ENCODE results near the gene PCID2.

DNA sequence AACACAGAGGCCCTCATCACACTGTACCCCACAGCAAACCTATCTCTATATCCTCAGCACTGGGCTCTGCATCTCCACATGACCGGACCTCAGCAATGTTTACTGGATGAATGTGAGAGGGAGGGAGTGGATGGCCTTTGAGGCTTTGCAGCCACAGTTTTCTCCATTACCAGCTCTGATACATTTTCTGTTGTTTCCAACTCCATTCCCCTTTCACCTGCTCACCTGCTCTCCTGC is 232.6 kb downstream of the TEX29 start:
- RRBS: no CpG with 5 or more reads among the region's 1 CpG

GRCh38 chr13:112740539-112741169 is 50.8 kb downstream of the ATP11A start:
- RRBS: no CpG with 5 or more reads among the region's 18 CpGs

GRCh38 chr13:112815774-112816289 is 126.0 kb downstream of the ATP11A start:
- RRBS: no CpG with 5 or more reads among the region's 17 CpGs

DNA sequence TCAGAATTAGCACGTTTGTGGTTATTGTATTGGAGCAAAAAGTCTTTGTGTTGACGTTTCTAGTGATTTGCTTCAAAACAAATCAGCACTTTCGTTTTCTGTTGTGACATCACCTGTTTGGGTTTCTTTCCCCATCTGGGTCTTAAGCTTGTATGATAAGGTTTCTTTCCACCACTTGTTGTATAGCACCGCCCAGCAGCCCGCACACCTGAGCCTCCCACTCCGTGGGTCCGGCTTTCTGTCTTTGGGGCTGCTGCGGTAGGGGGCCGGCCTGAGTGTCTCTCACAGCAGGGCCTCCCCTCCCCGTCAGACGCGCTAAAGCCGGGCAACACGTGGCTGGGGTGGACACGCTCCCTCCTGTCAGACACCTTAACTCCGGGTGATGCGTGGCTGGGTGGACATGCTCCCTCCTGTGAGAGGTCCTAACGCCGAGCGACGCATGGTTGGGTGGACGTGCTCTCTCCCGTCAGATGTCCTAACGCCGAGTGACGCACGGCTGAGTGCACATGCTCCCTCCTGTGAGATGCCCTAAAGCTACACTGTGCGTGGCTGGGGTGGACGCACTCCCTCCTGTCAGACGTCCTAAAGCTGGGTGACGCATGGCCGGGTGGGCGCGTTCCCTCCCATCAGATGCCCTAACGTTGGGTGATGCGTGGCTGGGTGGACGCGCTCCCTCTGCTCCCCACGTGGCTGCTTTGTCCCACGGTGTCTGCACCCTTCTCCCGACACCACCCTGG is 126.2 kb upstream of the MCF2L start:
- RRBS: 91% methylated on average over 9 of the region's 41 CpGs

DNA sequence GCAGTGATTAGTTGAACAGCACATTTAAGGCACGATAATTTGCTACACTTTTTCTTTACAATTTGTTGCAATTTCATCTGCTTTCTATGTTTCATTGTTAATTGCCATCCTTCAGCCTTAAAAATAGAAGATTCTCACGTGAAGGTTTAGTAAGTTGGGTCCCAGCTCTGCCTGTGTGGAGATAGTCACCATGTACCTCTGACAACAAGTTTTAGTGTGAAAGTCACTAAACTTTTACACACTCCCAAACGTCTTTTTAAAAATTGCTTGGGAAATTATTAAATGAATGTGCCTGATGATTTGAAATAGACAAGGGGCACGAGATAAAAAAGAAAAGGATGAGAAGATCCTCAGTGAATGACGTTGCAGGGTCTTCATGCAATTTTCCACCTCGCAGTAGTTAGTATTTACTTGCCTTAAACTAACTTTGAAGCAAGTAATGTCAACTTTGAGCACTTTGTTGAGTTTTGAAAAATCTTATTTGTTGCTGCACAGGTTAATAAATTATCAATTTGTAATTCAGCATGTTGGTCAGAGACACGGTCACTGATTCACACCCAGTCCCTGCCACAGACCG is 84.7 kb upstream of the MCF2L start:
- RRBS: no CpG with 5 or more reads among the region's 8 CpGs

DNA sequence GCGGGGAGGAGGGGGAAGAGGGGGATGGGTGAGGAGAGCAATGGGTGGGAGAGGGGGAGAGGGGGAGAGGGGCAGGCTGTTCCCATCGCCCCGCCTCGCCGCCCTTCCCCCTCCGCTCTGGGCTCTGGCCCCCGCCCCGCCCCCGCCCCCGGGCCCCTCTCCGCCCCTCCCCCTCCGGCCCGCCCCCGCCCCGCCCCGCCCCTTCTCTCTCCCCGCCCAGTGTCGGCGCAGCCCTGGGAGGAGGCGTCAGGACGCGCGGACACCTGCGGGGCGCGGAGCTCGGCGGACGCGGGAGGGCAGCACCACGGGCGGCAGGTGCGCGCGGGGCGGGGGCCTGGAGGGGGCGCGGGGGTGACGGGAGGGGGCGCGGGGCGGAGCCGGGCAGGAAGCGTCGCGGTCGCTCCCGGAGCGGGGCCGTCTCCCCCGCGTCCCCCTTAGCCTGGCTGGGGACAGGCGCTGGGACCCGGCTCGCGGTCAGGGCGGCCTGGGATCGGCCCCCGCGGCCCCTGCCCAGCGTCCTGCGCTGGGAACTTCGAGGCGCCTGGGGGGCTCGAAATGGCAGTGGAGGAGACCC is 74.8 kb upstream of the MCF2L start:
- RRBS: 3% methylated on average over 7 of the region's 65 CpGs

GRCh38 chr13:113063990-113065117 is 41.2 kb upstream of the F7 start:
- RRBS: no CpG with 5 or more reads among the region's 54 CpGs

- RRBS: no CpG with 5 or more reads among the region's 22 CpGs
These were observed 7.6 kb upstream of the F7 start for GRCh38 chr13:113097921-113098425.

DNA sequence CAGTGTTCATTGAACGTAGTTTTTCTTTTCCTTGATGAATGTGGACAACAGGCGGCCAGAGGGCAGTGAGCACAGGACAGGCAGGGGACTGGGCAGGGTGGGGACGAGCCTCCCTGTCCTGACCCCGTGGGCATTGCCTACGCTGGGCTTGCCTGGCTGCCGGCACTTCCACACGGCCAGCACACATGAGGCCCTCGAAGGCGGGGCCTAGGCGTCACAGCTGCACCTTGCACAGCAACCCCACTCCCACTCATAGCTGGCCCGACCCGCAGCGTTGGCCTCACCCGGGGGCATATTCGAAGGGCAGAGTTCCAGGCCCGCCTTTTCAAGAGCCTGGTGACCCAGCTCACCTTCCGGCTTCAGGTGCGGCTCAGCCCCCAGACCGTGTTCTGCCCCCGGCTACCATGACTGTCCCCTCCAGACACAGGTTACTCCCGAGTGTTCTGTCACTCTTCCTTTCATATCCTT is 16.9 kb upstream of the PROZ start:
- RRBS: 35% methylated on average over 7 of the region's 21 CpGs

- RRBS: 1% methylated on average over 28 of the region's 77 CpGs
These were observed at the start of gene PCID2 for GRCh38 chr13:113208541-113209209. Gene PCID2 (minus strand): TSS chr13:113208669.

DNA sequence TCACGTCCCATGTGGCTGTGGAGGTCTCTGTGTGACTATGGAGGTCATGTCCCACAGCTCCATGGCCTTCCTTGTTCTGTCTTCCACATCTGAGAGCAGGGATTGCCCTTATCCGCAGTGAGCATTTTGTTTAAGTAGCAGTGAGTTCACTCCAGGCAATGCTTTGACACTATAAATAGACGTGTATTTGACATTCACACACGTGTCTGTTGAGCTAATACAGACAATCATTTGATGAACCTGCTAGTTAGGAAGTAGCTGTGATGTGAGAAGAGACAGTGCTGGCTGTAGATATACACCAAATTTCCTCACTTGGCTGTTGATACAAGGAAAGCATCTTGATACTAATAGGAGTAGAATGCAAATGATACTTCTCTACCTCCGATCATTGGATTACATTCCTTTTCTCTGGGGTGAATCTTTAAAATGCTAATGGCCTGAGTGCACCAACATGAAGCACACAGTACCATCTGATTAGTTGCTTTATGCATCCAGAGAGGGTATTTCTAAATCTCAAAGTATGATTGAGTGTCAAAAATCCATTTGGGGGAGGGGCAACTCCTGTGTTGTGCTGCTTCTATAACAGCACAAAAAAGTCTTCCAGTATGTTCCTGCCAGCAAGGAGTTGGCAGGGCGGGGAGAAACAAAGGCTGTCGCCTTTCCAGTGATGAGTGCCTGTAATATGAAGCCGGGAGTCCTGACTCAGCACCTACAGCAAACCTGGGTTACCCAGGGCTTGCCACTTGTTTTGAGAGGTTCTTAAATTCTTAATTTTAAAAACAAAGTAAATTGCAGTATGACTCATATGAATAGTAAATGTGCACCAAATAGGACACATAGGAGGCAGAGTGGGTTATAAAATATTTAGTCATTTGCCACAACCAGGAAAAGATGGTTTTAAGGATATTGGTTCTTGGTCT is 7.0 kb downstream of the CUL4A start:
- RRBS: no CpG with 5 or more reads among the region's 8 CpGs

DNA sequence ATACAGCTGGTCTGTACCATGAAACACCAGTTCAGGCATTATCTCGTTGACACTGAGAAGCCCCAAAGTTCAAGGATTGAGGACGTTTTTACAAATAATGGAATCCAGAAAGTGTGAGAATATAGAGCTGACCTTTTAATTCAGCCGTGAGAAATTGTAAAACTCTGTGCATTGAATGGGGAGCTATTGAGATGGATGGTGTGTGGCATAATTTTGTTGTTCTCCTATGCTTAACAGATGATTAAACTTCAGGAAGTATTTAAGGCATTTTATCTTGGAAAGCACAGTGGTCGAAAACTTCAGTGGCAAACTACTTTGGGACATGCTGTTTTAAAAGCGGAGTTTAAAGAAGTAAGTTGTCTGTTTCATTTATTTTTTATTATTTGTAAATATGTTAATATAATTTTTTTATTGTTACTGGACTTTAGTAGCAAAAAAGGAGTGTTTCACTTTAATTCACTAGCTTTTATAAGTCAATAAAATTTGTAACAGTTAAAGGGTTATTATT is 43.5 kb downstream of the CUL4A start:
- RRBS: no CpG with 5 or more reads among the region's 5 CpGs

GRCh38 chr13:113274117-113274714 is 22.8 kb upstream of the LAMP1 start:
- RRBS: no CpG with 5 or more reads among the region's 6 CpGs

DNA sequence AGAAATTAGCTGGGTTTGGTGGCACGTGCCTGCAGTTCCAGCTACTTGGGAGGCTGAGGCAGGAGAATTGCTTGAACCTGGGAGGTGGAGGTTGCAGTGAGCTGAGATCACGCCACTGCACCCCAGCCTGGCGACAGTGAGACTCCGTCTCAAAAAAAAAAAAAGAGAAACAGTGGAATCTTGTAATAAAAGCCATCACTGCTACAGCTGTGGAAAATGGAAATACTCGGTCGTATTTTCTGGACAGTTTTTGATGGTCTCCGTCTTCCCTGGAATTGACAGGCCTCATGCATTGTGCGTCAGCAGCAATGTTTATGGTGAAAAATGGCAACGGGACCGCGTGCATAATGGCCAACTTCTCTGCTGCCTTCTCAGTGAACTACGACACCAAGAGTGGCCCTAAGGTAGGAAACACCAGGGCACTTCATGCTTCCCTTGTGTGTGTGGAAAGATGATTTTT is 9.2 kb downstream of the LAMP1 start:
- RRBS: no CpG with 5 or more reads among the region's 12 CpGs

GRCh38 chr13:113429669-113429868 is 23.7 kb downstream of the ADPRHL1 start:
- RRBS: no CpG with 5 or more reads among the region's 8 CpGs

GRCh38 chr13:113454016-113454474 is 757 bp upstream of the ADPRHL1 start:
- RRBS: no CpG with 5 or more reads among the region's 14 CpGs

- RRBS: no CpG with 5 or more reads among the region's 12 CpGs
These were observed 17.5 kb downstream of the DCUN1D2 start for GRCh38 chr13:113472956-113473504.

DNA sequence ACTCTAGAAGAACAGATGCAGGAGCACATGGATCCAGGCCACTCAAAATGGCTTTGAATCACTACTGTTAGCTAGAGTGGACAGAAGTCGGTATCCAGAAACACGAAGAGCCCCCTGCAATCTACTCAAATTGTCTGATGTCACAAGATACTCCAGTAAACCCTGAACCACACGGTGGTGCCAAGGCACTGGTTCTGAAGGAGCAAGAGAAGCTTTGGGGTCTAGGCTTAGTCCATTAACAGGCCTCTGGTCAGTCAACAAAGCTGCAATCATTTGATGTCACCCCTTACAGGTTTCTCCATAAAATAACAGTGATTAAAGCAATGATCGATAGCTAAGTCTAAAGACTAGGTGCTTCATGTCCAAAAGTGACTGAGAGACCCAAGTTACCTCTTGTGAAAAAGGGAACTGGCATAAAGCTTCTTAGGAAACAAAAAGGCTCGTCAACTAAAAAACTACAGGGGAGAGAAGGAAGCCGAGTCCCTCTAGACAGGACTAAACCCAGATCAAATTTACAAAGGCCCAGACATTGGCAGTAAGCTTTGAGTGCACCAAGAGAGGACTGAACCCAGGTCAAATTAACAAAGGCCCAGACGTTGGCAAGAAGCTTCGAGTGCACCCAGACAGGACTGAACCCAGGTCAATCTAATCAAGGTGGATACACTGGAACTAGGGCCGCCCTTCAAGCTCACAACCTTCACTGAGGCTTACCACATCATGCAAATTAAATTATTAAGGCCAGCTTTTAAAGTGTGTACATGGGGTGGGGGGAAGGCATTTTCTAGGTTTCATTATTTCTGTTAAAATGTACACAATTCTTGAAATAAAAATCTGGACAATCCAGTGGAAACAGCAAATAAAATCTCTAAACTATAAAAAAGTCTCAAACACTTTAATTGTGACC is 2.2 kb downstream of the DCUN1D2 start:
- RRBS: no CpG with 5 or more reads among the region's 9 CpGs

DNA sequence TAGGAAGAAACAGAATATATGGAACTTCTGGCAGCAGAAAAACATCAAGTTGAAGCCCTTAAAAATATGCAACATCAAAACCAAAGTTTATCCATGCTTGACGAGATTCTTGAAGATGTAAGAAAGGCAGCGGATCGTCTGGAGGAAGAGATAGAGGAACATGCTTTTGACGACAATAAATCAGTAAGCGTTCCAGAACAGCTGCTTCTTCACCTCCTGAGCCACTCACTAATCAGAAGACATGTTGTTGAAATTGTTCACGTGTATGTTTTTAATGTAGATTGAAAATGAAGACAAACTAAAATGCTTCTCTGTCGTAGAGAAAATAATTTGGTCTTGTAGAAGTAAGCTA is 7.5 kb downstream of the TMCO3 start:
- RRBS: no CpG with 5 or more reads among the region's 7 CpGs

GRCh38 chr13:113607044-113607734 is 22.6 kb downstream of the TFDP1 start:
- RRBS: no CpG with 5 or more reads among the region's 24 CpGs

All from hTERT-HM (cell line).